Esophagus muscularis mucosa (tissue), 4 donors: ENCODE results near the genes C18orf32, CFAP53 and ME2.

DNA sequence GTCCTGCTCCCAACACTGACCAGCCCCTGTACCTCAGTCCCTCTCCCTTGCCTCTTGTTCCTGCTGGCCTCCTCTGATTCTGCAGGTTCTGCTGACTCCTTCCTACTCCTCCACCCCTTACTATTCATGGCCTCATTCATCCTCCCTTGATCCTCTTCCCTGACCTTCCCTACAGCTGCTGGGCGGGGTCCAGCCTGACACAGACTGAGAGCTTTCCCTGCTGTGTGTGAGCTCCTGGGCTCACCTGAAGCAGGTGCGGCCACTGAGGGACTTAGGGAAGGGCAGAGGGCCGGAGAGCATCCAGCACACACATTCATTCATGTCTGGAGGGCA, 185.6 kb downstream of the CTIF start:
- PRO-cap: no peak
- RAMPAGE, long total RNA, 4 experiments: no peak in any of the 4 experiments

DNA sequence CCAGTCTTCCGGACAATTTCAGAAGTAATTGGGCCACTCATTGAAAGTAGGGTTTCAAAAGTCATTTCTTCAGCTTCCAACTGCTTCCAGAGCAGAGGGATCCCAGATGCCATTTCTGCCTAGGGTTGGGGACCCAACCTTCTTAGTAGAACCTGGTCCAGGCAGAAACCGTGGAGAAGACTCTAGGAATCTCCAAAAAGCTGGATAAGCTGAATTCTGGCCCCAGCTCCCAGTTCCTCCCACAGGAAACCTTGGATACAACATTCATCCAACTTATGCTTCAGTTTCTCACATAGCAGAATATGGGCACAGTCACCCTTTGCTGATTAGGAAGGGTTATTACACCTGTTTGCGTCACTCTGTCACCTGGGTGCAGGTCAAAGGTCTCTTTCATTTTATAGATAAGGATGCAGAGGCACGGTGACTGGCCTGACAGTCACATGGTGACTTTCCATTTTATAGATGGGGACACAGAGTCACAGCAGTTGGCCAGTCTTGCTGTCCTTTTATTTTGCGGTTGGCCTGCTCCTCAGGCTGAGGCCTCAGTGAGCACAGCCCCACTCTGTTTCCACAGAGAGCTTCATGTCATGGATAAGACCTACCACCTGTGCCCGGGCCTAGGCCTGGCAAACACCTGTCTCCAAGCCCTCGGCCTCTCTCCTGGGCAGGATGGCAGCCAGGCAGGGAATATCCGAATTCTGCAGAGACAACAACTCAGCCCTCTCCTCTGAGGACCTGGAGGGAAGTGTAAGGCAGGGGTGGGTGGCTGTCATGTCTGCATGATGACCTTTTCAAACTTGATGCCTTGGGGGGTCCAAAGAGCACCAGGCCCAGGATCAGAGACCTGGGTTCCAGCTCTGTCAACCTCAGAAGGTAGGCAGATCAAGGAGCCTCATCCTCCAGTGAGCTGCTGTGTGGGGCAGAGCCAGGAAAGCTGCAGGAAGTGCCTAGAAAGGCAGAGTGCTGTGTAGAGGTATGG, 148.8 kb downstream of the SMAD7 start:
- PRO-cap: no peak
- RAMPAGE, long total RNA, 4 experiments: no peak in any of the 4 experiments

DNA sequence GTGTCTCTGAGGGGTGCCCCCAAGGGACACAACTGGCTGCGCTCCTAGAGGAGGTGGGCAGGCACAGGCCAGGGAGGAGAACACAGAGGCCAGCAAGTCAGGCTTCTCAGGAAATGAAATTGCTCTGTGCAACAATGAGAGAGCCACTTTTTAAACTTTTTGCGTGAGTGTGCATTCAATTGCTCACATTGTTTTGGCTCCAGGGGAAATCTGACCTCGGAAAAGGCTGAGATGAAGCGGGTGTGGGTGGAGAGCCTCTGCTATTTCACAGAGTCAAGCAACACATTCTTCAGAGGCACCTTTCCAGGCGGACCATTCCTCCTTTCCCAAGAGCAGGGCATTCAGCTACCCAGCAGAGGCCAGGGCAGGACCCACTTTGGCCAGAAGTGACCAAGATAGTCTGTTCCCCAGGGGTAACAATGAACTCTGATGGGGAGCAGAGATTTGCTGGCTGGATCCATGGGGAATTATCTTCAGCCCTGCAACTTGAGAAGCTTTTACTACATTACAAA, 125.4 kb downstream of the SMAD7 start:
- PRO-cap: no peak
- RAMPAGE, long total RNA, 4 experiments: no peak in any of the 4 experiments

DNA sequence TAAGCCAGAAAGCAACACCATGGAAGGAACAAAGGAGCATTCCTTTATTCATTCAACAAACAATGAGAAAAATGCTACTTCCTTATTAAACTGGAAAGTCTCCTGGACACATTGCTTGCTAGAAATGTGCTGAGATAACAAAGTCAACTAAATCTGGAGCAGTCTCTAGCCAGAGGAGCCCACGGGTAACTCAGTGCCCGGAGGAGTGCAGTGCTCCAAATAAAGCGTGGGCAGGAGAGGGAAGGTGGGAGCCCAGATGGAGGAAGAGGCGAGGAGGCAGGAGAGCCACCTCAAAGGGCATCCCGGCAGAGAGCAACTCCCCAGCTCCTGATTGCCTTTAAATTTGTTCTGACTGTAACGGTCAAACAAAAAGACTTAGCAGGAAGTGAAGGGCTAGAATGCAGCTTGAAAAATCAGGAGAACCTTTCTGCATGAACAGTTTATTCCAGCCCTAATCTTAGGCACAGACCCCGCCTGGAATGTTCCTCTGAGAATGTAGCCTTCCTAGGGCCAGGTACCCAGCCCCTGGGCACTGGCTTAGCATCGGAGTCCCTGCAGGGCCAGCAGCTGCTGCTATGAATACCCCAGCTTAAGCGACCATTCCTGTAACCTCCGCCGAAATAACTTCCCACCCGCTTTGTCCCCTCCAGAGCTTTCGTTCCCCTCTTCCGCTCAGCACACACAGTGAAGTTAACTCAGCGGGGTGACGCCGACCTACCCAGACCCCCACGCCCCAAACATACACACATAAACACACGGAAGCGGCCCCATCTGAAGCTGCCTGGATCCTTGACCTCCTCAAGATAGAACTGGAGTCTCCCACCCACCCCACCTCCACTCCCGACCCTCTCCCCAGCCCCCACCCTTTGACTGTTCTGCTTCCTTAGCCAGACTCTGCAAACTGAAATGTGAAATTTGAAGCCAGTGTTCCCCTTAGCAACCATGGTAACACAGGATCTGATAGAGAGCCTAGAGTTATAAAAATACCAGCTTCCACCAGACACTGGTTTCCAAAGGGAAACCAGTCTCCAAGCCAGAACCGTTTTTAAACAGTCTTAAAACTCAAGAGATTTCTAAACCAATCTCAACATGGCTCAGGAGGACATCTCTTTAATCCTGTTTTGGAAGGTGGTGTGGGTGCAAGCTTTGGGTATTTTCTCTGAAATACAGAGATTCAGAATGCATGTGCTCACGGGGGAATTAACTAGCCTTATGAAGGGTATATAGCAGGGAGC, 123.2 kb downstream of the SMAD7 start:
- PRO-cap: no peak
- RAMPAGE, long total RNA, 4 experiments: no peak in any of the 4 experiments

GRCh38 chr18:48859639-48860784, 90.8 kb downstream of the SMAD7 start:
- PRO-cap: no peak
- RAMPAGE, long total RNA, 4 experiments: no peak in any of the 4 experiments

- PRO-cap: no peak
- RAMPAGE, long total RNA, 4 experiments: no peak in any of the 4 experiments
These were observed 17.8 kb downstream of the SMAD7 start for GRCh38 chr18:48932756-48933536.

- PRO-cap: no peak
- RAMPAGE, long total RNA, 4 experiments: no peak in any of the 4 experiments
These were observed 679 bp upstream of the SMAD7 start for GRCh38 chr18:48951571-48951716.

- PRO-cap: no peak
- RAMPAGE, long total RNA, 4 experiments: no peak in any of the 4 experiments
These were observed 29.3 kb upstream of the SMAD7 start for GRCh38 chr18:48979903-48980559.

- PRO-cap: no peak
- RAMPAGE, long total RNA, 4 experiments: no peak in any of the 4 experiments
These were observed 42.0 kb upstream of the SMAD7 start for GRCh38 chr18:48992636-48993309.

GRCh38 chr18:49459286-49459968, 1.0 kb downstream of the DYM start:
- PRO-cap: no peak
- RAMPAGE, long total RNA, 4 experiments: no peak in any of the 4 experiments

GRCh38 chr18:49486905-49487993, at the start of gene C18orf32:
TSS of gene C18orf32 (minus strand) at chr18:49487234.
- PRO-cap: bidirectional peak, plus-strand start at chr18:49487071, minus-strand start at chr18:49486978; bidirectional peak, plus-strand start at chr18:49487342, minus-strand start at chr18:49487231
- RAMPAGE, long total RNA, 4 experiments: start-site peak on the minus strand in 2 of 4 experiments, at chr18:49487169-49487240 at its widest, 1,910 to 1,967 reads per replicate

DNA sequence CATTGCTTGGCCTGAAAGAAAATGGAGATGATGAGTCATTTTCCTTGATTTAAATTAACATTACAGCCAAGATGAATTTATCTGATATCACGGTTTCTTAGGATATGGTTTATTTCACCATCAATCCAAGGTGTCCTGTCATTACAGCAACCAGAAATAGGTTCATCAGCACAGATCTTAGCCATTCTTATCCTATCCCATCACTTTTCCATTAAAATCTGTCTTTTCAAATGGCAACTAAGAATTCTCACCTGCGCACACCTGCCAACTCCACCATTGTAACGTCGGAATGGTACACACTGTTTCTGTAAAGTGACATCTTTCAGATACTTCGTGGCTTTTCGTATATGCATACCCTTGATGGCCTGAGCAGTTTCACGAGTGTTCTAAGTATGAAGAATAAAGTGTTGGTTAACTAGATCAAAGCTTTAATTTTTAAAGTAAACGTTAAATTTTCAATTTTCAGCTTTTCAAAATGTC, 1.7 kb downstream of the RPL17 start:
- PRO-cap: no peak
- RAMPAGE, long total RNA, 4 experiments: no peak in any of the 4 experiments

DNA sequence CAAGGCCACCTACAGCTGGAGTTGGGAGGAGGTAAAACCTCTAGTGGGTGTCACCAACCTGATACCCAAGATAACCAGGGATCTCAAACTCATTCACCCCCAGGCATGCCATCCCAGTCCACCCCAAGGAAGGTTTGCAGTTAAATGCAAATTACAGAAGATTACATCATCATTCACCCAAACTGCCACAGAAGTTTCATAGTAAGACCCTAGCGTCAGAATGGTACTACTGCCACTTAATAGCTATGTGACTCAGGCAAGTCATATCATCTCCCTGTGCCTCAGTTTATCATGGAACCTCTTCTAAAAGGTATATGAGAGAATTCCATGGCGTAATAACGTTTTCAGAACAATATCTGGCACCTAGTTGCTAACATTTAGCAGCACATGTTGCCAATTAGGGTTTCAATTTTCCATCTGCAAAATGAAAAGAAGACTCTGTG, 111.2 kb downstream of the MYO5B start:
- PRO-cap: no peak
- RAMPAGE, long total RNA, 4 experiments: no peak in any of the 4 experiments

DNA sequence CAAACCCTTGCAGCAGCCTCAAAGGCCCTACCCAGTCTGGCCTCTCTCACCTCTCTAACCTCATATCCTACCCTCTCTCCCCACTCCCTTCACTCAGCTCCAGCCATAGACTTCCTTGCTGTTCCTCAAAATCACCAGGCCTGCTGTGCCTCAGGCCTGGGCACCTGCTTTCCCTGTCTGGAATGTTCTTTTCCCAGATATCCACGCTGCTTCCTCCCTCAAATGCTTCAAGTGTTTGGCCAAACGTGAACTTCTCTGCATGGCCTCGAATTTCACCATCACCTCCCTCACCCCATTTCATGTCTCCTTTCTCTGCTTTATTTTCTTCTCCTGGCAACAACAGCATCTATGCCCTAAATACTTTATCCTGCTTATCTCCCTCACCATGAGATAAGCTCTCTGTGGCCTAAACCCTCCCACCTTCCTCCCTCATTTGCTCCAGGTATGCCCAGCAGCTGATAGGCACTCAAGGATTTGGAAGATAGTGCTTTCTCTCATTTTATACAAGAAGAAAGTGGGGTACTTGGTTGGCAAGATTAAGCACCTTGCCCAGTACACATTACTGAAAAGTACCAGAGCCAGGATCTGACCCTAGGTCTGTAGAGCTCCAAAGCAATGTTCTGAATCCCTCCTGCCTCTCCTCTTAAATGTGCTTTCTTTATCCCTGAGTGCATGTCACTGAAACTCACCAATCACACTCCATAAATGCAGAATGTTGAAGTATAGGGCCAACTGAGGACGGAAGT, 84.8 kb downstream of the MYO5B start:
- PRO-cap: no peak
- RAMPAGE, long total RNA, 4 experiments: no peak in any of the 4 experiments

GRCh38 chr18:50266188-50266821, at the start of gene CFAP53:
TSS of gene CFAP53 (minus strand) at chr18:50266495.
- PRO-cap: bidirectional peak, plus-strand start at chr18:50266633, minus-strand start at chr18:50266495
- RAMPAGE, long total RNA, 4 experiments: no peak in any of the 4 experiments

- PRO-cap: no peak
- RAMPAGE, long total RNA, 4 experiments: no peak in any of the 4 experiments
These were observed 887 bp upstream of the MAPK4 start for GRCh38 chr18:50559083-50559316.

GRCh38 chr18:50878317-50879269, at the start of gene ME2:
TSS of gene ME2 (plus strand) at chr18:50879118.
- PRO-cap: unidirectional peak, plus-strand start at chr18:50878575; bidirectional peak, plus-strand start at chr18:50878622, minus-strand start at chr18:50878626; bidirectional peak, plus-strand start at chr18:50879120, minus-strand start at chr18:50878872
- RAMPAGE, long total RNA, 4 experiments: start-site peak on the plus strand in 1 of 4 experiments, at chr18:50879141-50879239 at its widest, 584 reads per replicate; start-site peak on the minus strand in 1 of 4 experiments, at chr18:50878961-50878986 at its widest, 5 reads per replicate

GRCh38 chr18:51037767-51038516, 7.9 kb downstream of the SMAD4 start:
- PRO-cap: no peak
- RAMPAGE, long total RNA, 4 experiments: no peak in any of the 4 experiments

- PRO-cap: no peak
- RAMPAGE, long total RNA, 4 experiments: no peak in any of the 4 experiments
These were observed 24.5 kb downstream of the SMAD4 start for GRCh38 chr18:51054423-51055026.

DNA sequence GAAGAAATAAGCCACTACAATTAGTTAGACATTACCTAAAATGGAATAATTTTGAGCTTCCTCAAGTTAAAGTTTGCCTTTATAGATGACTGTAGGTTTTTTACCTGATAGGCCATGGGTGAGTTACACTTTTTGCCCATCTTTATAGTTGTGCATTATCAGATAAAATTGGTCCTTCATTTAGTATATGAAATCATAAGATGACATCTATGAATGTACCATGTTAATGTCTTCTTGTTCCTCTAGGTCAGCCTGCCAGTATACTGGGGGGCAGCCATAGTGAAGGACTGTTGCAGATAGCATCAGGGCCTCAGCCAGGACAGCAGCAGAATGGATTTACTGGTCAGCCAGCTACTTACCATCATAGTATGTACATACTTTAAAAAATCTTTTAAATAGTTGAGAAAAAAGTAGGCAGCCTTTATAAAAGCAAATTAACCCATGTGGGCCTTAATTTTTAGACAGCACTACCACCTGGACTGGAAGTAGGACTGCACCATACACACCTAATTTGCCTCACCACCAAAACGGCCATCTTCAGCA, 27.9 kb downstream of the SMAD4 start:
- PRO-cap: no peak
- RAMPAGE, long total RNA, 4 experiments: no peak in any of the 4 experiments